Mesenchymal stem cell of Wharton's jelly (primary cell): Measurements from ENCODE around the gene KCNK17.

GRCh38 chr6:38157794-38158418 is 338.4 kb downstream of the ZFAND3 start:
- CAGE, long polyA plus RNA: no peak

GRCh38 chr6:38264281-38265003 is 375.3 kb downstream of the BTBD9 start:
- CAGE, long polyA plus RNA: no peak

- CAGE, long polyA plus RNA: no peak
Measured at GRCh38 chr6:38357788-38358533, 281.8 kb downstream of the BTBD9 start.

DNA sequence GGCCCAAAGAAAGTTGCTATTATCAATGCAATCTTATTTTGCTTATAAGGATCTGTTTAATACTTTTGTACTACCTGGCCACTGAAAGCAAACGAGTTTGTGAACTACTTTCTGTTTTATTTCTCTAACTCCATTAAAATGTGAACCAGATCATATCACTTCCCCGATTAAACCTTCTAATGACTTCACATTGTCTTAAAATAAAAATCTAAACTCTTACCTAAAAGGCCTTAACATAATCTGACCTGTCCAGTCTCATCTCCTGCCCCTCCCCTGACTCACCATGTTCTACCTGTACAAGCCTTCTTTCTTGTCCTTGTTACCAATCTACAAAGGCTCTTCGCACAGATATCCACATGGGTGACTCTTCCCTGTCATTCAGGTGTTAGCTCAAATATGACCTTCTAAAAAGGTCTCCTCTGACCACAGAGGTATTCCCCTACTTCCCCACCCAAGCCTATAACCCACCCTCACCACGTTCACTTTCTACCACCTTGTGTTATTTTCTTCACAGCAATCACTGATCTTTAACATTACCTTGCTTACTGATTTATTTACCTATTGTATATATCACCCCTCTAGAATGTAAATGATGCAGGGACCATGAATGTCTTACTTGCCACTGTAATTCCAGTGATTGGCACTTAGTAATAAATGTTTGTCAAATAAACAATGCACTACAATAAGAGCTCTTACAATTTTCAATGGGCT is 96.8 kb downstream of the BTBD9 start:
- CAGE, long polyA plus RNA: no peak

GRCh38 chr6:38640513-38640837 is 746 bp upstream of the BTBD9 start:
- CAGE, long polyA plus RNA: no peak

DNA sequence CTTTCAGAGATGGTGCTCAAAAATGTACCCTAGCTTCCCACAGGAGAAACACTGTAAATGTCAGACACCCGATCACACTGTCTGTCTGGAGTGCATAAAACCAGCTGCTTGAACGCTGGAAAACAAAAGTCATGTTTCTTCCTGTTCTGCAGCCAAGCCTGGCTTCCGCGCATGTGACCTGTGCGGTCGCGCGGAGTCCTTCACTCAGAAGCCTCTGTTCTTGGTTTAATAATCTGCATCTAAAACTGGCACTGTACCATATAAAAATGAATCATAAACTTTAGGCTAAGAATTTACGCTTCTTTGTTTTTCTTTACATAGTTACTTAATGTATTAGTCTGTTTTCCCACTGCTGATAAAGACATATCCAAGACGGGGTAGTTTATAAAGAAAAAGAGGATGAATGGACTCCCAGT is 28.6 kb upstream of the SAYSD1 start:
- CAGE, long polyA plus RNA: no peak

DNA sequence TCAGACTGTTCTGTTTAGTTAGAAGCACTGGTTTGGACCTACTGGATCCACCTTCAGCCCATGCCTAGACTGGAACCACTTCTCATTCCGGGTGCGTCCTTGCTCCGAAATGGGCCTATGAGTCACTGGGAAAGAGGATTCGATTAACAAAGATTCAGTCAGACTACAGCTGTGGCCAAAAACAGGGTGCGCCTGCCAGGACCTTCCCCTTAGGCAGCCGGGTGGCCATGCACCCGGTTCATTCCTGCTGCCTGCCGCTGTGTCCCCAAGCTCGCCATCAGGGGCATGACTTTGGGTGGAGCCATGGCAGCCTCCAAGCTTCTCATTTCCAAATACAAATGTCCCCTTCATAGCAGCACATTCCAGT is 14.6 kb upstream of the KCNK5 start:
- CAGE, long polyA plus RNA: no peak

GRCh38 chr6:39313718-39314829 is at the start of gene KCNK17:
Gene KCNK17, minus strand, starts transcription at chr6:39314419.
- CAGE, long polyA plus RNA: no peak

GRCh38 chr6:39794138-39794723 is 2.1 kb downstream of the DAAM2 start:
- CAGE, long polyA plus RNA: no peak

- CAGE, long polyA plus RNA: no peak
Measured at GRCh38 chr6:39830450-39830986, 38.3 kb downstream of the DAAM2 start.

DNA sequence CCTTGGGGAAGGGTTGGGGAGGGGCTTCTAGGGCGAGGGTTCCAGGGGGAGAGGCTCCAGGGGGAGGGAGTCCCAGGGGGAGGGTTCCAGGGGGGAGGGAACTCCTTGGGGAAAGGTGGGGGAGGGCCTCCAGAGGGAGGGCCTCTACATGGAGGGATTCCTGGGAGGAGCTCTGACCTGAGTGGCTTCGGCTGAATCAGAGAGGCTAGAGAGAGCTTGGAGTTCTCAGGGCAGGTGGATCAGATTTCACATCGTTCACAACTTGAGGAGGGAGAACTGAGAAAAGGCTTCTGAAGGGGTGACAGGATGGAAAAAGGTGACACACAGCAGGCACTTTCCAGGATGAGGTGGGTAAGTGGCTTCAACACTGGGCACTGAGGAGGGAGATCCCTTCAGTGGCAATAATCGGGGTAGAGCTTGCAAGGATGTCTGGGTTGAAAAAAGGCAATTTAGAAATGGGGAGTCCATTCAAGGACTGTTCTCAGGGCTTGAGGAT is 49.2 kb downstream of the DAAM2 start:
- CAGE, long polyA plus RNA: no peak

DNA sequence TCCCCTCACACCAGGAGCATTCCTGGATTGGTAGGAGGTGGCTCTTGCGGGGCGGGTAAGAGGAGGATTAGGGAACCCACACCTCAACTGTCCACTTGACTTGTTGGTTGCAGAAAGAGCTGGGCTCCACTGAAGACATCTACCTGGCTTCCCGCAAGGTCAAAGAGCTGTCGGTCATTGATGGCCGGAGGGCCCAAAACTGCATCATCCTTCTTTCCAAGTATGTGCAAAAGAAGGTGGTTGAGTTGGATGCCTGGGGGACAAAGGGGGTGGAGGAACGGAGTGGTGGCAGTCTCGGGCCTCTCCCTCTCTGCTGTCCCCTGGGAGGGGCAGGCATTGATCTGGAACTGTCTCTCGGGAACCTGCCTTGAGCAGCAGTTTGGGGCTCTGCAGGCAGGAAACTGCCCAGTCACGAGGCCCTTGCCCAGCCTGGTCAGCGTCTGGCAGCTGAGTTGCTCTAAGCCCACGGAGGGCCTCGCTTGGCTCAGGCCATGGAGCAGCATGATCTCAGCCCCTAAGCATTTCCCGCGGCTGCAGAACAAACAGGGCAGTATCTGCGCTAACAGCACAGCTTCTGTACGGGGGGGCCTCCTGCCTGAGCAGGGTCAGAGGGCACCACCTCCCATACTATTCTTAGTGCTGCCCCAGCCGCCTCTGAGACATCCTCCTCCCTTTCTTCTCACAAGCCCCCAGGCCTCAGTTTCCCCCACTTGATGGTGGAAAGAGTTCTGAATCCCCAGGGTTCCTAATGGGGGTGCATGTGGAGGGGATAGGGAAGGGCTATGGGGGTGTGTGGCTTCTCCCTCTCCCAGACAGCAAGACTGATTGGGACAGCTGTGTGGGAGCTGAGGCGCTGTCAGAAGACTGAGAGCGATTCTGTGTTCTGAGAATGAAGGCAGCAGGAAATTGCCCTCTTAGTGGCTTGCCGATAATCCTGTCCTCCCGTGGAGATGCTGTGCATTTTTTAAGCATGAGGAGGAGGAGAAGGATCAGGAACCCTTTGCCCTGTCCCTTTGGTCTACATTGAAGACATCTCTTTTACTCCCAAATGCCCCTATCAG is 46.6 kb downstream of the MOCS1 start:
- CAGE, long polyA plus RNA: no peak

- CAGE, long polyA plus RNA: no peak
Measured at GRCh38 chr6:39901468-39902085, 32.7 kb downstream of the MOCS1 start.

DNA sequence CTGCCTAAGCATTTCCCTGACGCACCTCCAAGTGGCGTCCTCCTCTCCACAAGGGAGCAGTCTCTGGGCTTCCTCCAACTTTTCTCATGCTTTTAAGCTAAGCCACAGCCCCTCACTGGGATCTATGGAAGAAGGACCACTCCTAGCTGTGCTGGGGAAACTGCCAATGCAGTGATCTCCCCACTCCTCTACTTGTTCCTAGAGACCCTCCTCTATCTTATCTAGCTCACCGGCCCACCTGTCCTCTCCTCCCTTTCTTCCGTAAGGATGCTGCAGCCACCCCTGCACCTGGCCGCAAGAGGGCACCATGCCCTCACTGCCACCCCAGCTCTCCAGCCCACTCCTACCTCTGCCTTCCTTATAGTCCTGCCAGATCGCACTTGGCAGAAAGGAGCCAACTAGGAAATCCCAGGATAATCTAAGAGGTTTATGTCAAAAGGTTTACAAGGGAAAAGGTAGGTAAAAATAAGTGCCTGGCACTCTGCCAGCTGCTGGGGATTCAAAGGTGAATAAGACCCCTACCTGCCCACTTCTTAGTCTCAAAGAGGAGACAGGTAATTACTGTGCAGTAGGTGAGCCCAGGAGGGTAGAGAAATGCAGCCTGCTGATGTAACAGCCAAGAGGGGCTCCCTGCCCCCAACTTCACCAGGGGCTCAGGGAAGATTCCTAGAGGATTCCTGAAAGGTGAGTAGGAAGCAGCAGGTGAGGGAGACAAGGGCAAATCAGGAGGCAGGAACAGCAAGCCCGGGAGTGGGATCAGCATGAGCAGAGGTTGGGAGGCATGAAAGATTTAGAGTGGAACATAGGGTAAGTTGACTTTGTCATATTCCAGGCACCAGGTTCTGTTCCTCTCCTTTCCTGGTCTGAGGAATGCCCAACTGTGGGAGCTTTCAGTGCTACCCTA is 258.4 kb downstream of the LRFN2 start:
- CAGE, long polyA plus RNA: no peak

- CAGE, long polyA plus RNA: no peak
Measured at GRCh38 chr6:40523697-40524224, 63.4 kb downstream of the LRFN2 start.

DNA sequence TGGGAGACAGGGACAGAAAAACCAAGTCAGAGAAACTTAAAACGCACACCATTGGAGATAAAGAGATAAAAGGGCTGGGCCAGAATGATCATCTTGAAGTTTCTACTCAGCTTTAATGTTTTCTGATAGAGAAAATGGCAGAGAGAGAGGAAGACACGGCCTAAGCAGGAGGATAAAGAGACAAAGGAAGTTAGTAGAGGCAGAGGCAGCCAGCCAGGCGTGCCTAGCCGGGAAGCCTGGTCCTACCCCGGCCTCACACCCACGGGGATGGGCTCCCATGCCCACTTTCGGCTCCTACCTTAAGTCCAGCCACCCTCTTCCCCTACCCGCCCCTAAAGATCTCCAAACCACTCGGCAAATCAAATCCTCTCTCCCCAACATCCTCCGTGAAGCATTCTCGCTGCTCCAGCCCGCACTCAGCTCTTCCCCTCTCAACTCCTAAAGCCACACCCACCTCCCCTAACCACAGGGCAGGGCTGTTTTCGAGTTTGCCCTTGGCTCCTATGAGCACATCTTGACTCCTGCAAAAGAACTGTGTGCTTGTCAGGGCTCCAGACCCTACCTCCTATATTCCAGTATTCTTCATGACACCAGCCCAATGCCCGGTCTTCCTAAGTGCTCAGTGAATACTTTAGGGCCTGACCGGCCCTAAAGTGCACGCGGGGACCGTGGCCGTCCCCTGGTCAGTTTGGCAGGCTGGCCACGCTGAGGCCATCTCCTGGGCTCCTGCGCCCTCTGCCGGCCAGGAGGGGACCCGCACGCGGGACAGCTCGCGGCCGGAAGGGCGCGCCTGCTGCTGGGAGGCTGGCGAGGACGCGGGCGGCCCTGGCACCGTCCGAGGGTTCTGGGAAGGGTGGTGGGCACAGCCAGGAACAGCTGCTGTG is 11.4 kb downstream of the UNC5CL start:
- CAGE, long polyA plus RNA: no peak

GRCh38 chr6:41091126-41091819 is 18.5 kb downstream of the NFYA start:
- CAGE, long polyA plus RNA: no peak

- CAGE, long polyA plus RNA: no peak
Measured at GRCh38 chr6:41274241-41274775, 12.2 kb downstream of the TREM1 start.

- CAGE, long polyA plus RNA: no peak
Measured at GRCh38 chr6:41284500-41285210, 1.8 kb downstream of the TREM1 start.

DNA sequence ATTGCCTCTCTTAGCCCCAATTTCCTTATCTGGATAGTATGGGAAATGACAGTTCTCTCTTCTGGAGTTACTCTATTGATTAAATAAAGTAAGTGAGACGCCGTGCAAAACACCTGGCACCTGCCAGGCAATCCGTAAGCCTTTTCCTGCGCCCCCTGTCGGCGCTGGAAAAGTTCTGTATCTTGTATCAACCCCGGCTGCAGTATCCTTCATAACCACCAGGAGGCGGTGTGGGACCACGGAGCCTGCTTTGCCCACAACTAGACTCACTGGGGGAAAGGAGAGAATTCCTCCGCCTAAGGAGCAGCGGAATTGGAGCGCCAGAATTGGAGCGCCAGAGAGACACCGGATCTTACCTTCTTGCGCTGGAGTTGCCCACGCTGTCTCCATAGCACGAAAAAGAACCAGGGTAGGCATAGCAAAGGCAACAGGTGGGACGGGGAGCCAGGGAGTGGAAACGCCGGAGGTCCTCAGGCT is 33.5 kb downstream of the NCR2 start:
- CAGE, long polyA plus RNA: no peak